Measurements from ENCODE around the genes FAR1 and INSC.

DNA sequence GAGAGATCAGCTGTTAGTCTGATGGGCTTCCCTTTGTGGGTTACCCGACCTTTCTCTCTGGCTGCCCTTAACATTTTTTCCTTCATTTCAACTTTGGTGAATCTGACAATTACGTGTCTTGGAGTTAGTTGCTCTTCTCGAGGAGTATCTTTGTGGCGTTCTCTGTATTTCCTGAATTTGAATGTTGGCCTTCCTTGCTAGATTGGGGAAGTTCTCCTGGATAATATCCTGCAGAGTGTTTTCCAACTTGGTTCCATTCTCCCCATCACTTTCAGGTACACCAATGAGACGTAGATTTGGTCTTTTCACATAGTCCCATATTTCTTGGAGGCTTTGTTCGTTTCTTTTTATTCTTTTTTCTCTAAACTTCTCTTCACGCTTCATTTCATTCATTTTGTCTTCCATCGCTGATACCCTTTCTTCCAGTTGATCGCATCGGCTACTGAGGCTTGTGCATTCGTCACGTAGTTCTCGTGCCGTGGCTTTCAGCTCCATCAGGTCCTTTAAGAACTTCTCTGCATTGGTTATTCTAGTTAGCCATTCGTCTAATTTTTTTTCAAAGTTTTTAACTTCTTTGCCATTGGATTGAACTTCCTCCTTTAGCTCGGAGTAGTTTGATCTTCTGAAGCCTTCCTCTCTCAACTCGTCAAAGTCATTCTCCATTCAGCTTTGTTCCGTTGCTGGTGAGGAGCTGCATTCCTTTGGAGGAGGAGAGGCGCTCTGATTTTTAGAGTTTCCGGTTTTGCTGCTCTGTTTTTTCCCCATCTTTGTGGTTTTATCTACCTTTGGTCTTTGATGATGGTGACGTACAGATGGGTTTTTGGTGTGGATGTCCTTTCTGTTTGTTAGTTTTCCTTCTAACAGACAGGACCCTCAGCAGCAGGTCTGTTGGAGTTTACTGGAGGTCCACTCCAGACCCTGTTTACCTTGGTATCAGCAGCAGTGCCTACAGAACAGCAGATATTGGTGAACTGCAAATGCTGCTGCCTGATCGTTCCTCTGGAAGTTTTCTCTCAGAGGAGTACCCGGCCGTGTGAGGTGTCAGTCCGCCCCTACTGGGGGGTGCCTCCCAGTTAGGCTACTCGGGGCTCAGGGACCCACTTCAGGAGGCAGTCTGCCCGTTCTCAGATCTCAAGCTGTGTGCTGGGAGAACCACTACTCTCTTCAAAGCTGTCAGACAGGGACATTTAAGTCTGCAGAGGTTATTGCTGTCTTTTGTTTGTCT is 63.7 kb downstream of the BTBD10 start:
- PRO-cap, 2 experiments: no peak in any of the 2 experiments
- RAMPAGE, long total RNA, 4 experiments: no peak in any of the 4 experiments

DNA sequence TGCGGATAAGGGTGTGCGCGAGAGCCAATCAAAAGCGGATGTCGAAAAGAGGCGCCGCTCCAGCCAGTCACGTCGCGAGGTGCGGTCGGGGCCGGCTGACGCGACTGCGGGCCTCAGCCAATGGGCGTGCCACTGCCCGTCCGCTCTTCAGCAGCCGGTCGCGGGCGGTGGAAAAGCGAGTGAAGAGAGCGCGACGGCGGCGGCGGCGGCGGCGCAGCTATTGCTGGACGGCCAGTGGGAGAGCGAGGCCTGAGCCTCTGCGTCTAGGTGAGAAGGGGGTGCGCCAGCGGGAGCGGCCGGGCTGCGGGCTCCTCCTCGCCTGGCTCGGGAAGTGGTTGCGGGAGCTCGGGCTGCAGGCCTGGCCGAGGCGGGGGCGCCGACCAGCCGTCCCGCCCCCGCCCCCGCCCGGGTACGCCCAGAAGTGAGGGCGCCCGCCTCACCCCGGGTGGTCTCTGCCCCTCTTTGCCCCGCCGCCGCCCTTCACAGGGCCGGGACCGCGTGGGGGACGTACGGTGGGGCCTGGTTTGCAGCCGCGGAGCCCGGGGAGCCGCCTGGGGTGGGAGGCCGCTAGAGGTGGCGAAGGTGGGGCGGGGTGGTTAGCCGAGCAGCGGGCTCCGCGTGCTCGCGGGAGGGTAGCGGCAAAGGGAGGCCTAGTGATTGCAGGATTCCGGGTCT is at the start of gene FAR1:
Gene FAR1, plus strand, starts transcription at position 129 of the 675 bp plus-strand sequence.
- PRO-cap, 2 experiments: peak in 2 of 2 experiments; most common plus-strand start position 66 of the sequence (in 1)
- RAMPAGE, long total RNA, 4 experiments: start-site peak on the plus strand in 4 of 4 experiments, centred at positions 135 to 176 of the sequence, 52 to 210 reads per replicate

GRCh38 chr11:13669665-13669908 is 1.1 kb downstream of the FAR1 start:
- PRO-cap, 2 experiments: no peak in any of the 2 experiments
- RAMPAGE, long total RNA, 4 experiments: no peak in any of the 4 experiments

DNA sequence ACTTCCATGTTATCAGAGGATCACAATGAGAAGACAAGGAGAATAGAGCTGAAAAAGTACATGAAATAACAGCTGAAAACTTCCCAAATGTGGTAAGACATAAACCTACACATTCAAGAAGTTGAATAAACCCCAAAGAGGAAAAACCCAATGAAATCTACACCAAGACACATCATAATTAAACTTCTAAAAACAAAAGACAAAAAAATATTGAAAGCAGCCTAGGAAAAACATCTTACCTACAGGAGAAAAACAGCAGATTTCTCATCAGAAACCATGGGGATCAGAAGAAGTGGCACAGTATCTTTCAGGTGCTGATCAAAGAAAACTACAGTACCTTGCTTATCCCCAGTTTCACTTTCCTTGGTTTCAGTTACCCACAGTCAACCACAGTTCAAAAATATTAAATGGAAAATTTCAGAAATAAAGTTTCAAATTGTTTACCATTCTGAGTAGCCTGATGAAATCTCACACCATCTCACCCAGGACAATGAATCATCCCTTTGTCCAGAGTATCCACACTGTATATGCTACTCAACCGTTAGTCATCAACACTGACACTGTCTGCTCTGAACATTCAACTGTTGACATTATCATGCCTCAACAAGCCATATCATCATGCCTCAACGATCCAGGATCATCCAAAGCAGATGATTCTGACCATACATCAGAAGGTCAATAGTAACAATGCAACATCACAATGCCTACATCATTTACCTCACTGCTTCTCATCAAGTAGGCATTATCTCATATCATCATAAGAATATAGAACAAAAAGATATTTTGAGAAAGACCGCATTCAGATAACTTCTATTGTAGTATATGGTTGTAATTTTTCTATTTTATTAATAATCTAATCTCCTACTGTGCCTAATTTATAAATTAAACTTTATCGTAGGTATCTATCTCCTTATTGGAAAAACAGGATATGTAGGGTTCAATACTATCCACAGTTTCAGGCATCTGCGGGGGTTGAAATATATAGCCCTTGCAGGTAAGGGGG is 21.9 kb downstream of the RRAS2 start:
- PRO-cap, 2 experiments: no peak in any of the 2 experiments
- RAMPAGE, long total RNA, 4 experiments: no peak in any of the 4 experiments

DNA sequence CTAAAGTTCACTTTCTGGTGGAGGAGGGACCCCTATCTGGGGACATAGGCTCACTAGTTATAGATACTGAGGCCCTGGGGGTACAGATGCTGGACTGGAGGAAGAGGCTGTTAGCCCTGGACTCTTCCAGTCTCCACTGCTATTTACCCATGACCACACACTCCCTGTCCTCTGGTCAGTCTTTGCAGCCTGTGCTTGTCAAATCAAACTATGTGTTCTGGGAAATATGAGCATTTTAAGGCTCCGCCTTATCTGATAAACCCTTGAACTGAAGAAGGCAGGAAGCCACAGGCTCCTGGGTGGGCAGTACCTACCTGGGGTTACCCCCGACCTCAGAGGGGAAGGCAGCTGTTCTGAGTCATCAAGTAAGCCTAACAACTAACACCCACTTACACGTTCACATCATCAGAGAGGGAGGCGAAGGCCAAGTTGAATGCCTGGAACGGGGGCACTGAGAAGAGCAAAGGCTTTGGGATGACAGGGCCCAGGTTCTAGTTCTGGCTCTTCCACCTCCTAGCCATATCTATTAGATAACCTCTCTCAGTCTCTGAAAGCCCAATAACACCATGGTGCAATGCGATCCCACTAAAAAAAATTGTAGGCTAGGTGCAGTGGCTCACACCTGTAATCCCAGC is 56.2 kb upstream of the RRAS2 start:
- PRO-cap, 2 experiments: no peak in any of the 2 experiments
- RAMPAGE, long total RNA, 4 experiments: no peak in any of the 4 experiments

- PRO-cap, 2 experiments: no peak in any of the 2 experiments
- RAMPAGE, long total RNA, 4 experiments: no peak in any of the 4 experiments
Measured at GRCh38 chr11:14422240-14422880, 63.4 kb upstream of the RRAS2 start.

DNA sequence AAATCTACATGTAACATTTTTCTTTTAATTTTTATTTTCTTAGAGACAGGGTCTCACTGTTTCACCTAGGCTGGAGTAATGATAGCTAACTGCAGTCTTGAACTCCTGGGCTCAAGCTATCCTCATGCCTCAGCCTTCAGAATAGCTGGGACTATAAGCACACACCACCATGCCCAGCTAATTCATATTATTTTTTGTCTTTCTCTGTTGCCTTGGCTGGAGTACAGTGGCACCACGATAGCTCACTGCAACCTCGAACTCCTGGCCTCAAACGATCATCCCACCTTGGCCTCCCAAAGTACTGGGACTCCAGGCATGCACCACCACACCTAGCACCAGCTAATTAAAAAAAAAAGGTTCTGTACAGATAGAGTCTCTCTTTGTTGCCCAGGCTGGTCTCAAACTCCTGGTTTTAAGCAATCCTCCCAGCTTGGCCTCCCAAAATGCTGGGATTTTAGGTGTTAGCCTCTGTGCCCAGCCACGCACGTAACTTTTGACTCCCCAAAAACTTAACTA is 14.6 kb downstream of the COPB1 start:
- PRO-cap, 2 experiments: no peak in any of the 2 experiments
- RAMPAGE, long total RNA, 4 experiments: no peak in any of the 4 experiments

DNA sequence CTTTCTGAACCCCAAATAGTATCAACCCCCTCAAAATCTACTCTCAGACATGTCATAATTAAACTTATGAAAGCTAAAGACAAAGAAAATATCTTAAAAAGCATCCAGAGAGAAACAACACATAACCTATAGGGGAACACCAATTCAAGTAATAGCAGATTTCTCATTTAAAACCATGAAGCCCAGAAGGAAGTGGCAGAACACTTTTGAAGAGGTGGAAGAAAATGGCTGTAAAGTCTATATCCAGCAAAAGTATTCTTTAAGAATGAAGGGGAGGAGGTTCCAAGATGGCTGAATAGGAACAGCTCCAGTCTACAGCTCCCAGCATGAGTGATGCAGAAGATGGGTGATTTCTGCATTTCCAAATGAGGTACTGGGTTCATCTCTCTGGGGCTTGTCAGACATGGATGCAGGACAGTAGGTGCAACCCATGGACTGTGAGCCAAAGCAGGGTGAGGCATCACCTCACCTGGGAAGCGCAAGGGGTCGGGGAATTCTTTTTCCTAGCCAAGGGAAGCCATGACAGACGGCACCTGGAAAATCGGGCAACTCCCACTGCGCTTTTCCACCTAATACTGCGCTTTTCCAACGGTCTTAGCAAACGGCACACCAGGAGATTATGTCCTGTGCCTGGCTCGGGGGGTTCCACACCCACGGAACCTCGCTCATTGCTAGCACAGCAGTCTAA is 114.5 kb downstream of the CYP2R1 start:
- PRO-cap, 2 experiments: no peak in any of the 2 experiments
- RAMPAGE, long total RNA, 4 experiments: no peak in any of the 4 experiments

GRCh38 chr11:14863463-14864007 is 28.5 kb downstream of the CYP2R1 start:
- PRO-cap, 2 experiments: no peak in any of the 2 experiments
- RAMPAGE, long total RNA, 4 experiments: no peak in any of the 4 experiments

DNA sequence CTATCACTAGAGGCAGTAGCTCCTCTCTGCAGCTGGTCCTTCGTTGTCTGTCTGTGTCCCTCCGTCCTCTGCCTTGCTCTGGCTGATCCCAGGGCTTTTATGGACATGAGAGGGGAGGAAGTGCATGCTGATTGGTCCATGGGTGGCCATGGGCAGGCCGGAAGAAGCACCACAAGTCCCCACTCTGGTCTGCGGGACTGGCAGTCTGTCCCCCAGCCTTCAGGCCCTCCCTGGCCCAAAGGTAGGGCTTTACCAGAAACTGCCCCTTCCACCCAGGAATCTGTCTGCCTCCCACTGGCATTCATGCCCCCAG is 38.6 kb upstream of the CALCB start:
- PRO-cap, 2 experiments: no peak in any of the 2 experiments
- RAMPAGE, long total RNA, 4 experiments: no peak in any of the 4 experiments

GRCh38 chr11:15114367-15115383 is at the start of gene INSC:
TSS of gene INSC (plus strand) at chr11:15114923.
- PRO-cap, 2 experiments: no peak in any of the 2 experiments
- RAMPAGE, long total RNA, 4 experiments: no peak in any of the 4 experiments

DNA sequence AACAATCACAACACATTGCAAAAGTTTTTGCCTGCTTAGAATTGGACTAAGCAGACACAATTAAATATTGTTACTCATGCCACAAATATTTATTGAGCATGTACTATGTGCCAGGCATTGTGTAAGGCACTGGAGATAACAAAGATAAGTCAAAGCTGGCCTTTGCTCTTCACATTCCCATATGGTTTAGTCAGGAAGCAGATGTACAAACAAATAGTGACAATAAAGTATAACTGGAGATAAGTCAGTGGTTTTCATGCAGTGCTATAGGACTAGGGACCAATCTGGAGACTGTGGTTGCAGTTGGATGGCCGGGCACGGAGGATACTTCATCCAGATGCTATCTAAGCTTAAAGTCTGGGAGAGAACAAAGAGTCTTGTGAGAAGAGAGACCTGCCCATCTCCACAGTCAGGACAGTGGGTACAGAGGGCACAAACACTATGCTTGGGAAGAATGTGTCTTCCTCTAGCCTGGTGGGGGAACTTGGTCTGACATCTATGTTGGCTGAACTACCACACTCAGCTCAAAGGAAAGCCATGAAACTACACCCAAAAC is 550.8 kb downstream of the INSC start:
- PRO-cap, 2 experiments: no peak in any of the 2 experiments
- RAMPAGE, long total RNA, 4 experiments: no peak in any of the 4 experiments

DNA sequence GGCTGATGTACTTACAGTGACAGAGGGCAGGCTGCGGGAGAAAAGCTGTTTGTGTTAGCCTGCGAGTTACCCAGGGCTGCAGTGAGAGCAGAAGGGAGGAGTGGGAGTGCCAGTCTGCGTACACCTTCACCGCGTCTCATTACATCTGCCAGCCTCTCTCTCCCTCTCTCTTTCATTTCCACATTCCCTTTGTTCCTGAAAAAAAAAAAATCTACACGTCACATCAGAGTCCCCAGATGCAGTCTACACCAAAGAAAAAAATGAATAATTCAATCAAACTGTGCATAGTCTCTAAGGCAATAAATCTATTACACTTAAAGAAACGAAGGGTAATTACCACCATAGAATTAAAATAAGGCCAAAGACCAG is 126.4 kb upstream of the C11orf58 start:
- PRO-cap, 2 experiments: no peak in any of the 2 experiments
- RAMPAGE, long total RNA, 4 experiments: no peak in any of the 4 experiments

GRCh38 chr11:16750322-16751072 is 12.1 kb downstream of the C11orf58 start:
- PRO-cap, 2 experiments: no peak in any of the 2 experiments
- RAMPAGE, long total RNA, 4 experiments: no peak in any of the 4 experiments

GRCh38 chr11:16774794-16775553 is 36.5 kb downstream of the C11orf58 start:
- PRO-cap, 2 experiments: no peak in any of the 2 experiments
- RAMPAGE, long total RNA, 4 experiments: no peak in any of the 4 experiments

DNA sequence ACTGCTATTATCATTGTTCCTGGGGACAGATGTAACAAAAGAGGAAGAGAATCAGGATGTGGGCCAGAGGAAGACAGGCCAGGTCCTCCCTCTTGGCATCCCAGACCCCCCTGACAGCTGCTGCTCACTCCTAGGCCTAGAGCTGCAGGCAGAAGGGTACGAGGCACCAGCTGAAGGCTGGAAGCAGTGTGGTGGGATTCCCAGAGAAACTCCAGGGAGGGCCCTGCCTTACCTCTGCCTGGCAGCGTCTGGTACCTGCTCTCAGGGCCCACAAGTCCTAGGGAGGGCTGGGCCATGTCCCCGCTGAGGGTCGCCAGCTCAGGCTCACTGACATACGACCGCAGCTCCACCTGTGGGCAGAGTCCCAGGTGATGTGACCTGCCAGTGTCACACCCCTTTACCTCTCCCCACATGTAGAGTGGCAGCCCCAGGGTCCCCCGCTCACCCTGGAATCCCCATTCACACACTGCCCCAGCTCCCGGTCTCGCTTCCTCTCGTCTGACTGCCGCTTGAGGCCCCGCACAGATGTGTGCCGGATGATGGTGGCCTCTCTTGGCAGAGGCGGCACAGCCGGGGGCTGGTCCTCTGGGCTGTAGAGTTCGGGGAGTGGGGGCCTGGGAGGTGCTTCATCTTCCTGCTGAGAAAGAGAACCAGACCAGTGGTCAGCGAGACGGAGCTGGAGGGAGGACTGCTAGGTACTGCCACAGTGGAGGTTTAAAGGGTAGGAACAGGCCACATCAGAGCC is 52.3 kb downstream of the C11orf58 start:
- PRO-cap, 2 experiments: no peak in any of the 2 experiments
- RAMPAGE, long total RNA, 4 experiments: no peak in any of the 4 experiments

DNA sequence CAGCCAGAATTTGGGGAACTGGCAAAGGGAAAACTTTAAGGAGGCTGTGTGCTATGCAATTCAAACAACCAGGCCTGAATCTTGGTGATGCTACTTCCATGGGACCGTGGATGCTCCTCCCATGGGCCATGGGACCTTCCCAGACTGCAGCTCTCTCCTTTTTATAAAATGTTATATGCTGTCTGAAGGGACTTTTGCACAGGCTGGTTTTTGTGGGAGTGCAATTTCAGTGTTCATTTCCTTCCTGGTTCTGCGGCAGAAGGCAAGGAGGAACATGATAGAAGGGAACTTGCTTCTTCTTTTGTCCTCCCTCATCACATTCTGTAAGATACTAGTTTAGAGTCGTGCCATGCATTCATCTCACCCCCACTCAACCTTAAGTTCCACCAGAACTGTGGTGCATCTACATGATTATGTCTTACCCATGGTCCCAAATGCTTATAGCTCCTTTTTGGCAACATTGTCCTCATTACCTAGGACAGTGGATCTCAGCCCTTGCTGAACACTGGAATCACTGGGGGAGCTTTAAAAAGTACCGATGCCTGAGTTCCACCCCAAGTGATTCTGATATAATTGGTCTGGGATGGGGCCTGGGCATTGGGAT is 68.9 kb downstream of the C11orf58 start:
- PRO-cap, 2 experiments: no peak in any of the 2 experiments
- RAMPAGE, long total RNA, 4 experiments: no peak in any of the 4 experiments

DNA sequence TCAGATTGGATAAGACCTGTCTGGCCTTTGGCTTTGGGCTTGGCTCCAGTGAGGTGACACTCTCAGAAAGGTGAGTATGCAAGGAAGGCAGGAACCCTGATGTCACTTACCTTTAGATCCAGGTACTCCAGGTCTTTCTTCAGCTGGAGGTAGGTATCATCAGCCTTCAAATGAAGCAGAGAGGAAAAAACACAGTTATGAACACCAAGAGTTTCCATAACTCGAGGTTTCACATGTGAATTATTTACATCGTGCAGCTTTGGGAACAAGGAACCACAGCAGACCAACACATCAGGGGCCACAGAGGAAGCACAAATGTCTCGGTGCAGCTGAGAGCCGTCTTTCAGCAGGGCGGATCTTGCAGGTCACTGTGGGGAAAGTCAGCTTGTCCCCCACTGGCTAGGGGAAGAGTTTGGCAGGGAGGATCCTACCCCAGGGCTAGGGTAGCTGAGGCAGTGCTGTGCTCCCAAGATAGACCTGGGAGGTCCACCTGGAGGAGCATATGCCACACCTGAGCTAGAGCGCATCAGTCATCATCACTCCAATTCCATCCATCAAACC is 74.6 kb downstream of the C11orf58 start:
- PRO-cap, 2 experiments: no peak in any of the 2 experiments
- RAMPAGE, long total RNA, 4 experiments: start-site peak on the minus strand in 1 of 4 experiments, centred at position 184 of the sequence, 19 reads per replicate

- PRO-cap, 2 experiments: no peak in any of the 2 experiments
- RAMPAGE, long total RNA, 4 experiments: no peak in any of the 4 experiments
Measured at GRCh38 chr11:16857063-16857781, 118.8 kb downstream of the C11orf58 start.

DNA sequence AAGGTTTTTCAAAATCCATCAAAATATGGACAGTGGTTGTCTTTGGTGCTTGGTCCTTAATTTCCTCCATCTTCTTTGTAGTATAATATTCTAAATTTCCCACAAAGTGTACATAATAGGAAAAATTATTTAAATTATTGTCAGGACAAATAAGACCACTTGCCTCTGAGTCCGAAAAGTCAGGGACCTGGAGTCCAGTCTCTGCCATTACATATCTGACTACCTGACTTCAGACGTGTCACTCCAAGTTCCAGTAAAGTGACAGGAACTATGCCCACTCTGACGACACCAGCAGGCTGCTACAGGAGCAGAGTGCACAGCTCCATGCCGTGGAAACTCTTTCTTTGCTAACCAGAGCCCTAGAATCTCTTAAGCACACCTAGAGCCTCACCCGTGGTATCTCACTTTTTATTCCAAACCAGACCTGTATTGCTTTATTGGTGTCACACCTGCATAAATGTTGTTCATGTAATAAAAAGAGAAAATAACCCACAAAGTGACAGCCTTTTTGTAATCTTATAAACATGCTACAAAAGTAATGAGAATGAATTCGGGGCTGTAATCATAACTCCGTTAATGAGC is 93.7 kb downstream of the PLEKHA7 start:
- PRO-cap, 2 experiments: no peak in any of the 2 experiments
- RAMPAGE, long total RNA, 4 experiments: no peak in any of the 4 experiments